Measurements from ENCODE around the genes NR6A1, RPL35 and RABEPK.

GRCh38 chr9:124652407-124653091, 118.6 kb downstream of the NR6A1 start:
- PRO-cap, 8 experiments: no peak in any of the 8 experiments

- PRO-cap, 8 experiments: no peak in any of the 8 experiments
Measured at GRCh38 chr9:124725083-124725612, 46.0 kb downstream of the NR6A1 start.

- PRO-cap, 8 experiments: peak in 7 of 8 experiments; most common plus-strand start chr9:124770800 (in 1); most common minus-strand start chr9:124771311 (in 7)
Measured at GRCh38 chr9:124770427-124771498, at the start of gene NR6A1. Gene NR6A1, minus strand, starts transcription at chr9:124771311.

GRCh38 chr9:124771499-124771978, 428 bp upstream of the NR6A1 start:
- PRO-cap, 8 experiments: peak in 1 of 8 experiments; most common minus-strand start chr9:124771603 (in 1)

DNA sequence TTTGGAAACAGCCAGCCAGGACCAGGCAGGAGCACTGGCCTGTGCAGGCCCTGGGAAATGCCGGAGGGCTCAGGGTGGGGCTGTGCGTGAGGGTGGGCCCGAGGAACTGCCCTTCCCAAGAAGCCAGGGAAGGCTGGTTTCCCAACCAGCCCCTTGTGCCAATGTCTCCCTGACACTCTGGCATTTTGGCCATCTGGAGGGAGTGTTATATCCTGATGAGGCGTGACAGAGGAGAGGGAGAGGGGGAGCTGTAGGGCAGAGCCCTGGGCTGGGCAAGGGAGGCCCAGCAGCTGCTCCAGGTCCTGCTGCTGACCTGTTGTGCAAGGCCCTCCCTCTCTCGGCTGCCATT, 16.1 kb downstream of the OLFML2A start:
- PRO-cap, 8 experiments: no peak in any of the 8 experiments

DNA sequence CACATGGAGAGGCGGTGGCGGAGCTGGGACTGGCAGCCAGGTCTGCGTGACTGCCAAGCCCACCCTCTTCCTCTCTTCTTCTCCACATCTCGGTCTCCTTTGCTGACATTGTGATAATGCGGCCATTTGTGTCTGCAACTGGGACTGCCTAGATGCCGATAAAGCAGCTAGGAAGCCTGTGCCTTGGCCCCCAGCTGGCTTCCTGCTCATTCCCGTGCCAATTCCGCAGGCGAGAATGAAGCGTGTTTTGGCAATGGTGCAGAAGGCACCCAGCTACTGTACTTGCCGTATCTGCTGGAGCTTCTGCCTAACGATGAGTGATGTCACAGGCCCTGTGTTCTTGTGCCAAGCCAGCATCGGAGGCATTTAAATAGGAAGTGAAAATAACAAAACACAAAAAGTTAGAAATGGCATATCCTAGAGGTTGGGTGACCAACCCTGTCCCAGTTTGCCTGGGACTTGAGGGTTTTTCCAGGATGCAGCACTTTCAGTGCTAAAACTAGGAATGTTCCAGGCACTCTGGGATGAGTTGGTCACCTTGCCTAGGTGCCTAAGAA, 23.6 kb downstream of the OLFML2A start:
- PRO-cap, 8 experiments: peak in 1 of 8 experiments; most common plus-strand start position 401 of the sequence (in 1); most common minus-strand start position 237 of the sequence (in 1)

DNA sequence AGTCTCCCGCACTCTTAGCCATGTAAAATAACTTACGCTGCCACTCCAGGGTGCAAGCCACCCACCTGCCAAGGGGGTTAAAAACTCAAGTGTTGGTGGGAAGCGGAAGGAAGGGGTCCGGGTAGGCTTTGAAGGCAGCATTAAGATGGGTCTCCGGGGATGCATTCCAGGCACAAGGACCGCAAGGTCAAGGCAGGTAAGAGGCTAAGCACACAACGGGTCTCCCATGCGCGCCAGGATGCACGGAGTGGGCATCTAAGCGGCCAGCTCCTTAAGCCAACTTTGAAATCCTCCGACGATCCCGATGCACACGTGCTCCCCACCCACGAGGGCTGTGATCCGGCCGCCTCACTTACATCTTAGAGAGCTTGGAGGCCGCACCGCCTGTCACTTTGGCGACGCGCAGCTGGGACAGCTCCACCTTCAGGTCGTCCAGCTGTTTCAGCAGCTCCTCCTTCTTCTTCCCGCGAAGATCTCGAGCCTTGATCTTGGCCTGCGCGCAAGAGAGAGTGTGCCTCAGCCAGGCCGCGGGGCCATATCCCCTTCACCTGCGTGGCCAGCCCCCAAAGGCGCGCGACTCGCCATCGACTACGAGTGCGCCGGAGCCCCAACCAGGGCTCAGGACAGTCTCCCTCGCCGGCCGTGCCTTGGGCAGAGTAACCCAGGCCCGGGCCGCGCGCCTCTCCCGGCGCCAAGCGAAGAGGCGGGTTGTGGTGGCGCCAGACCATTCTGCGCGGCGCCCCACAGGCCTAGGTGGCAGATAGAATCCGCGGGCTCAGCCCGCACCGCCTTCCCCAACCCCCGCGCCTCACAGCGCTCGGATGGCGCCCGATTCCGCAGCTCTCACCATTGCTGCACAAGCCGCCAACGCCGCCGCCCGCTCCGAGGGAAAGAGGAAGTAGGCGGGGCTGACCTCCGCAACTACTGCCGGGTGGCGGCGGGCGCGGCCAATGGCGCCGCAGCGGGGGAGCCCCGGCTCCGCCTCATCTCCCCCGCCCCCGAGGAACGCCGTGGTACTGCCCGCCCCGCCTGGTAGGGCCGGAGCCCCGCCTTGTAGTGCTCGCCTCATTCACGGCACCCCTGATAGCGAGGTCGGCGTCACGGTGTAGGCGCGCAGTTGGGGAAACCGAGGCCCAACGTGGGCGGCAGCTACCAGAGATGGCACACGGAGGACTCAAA, at the start of gene RPL35:
TSS of gene RPL35 (minus strand) at position 895 of the 1,179 bp plus-strand sequence.
- PRO-cap, 8 experiments: peak in 8 of 8 experiments; most common plus-strand start position 1,068 of the sequence (in 5); most common minus-strand start position 895 of the sequence (in 8)

GRCh38 chr9:124876657-124877317, 14.9 kb downstream of the ARPC5L start:
- PRO-cap, 8 experiments: no peak in any of the 8 experiments

GRCh38 chr9:125200085-125200683, at the start of gene RABEPK:
Gene RABEPK, plus strand, starts transcription at chr9:125200542.
- PRO-cap, 8 experiments: peak in 8 of 8 experiments; most common plus-strand start chr9:125200585 (in 8); most common minus-strand start chr9:125200439 (in 7)

GRCh38 chr9:125437231-125437468, 175.5 kb downstream of the GAPVD1 start:
- PRO-cap, 8 experiments: peak in 2 of 8 experiments; most common minus-strand start chr9:125437310 (in 2)

GRCh38 chr9:125484030-125485273, 222.6 kb downstream of the MAPKAP1 start:
- PRO-cap, 8 experiments: no peak in any of the 8 experiments

- PRO-cap, 8 experiments: peak in 8 of 8 experiments; most common minus-strand start chr9:125746504 (in 6)
Measured at GRCh38 chr9:125746433-125746591, 861 bp upstream of the PBX3 start.

- PRO-cap, 8 experiments: peak in 8 of 8 experiments; most common plus-strand start chr9:125746694 (in 6)
Measured at GRCh38 chr9:125746592-125746781, 686 bp upstream of the PBX3 start.

GRCh38 chr9:125804365-125805721, 57.7 kb downstream of the PBX3 start:
- PRO-cap, 8 experiments: no peak in any of the 8 experiments

DNA sequence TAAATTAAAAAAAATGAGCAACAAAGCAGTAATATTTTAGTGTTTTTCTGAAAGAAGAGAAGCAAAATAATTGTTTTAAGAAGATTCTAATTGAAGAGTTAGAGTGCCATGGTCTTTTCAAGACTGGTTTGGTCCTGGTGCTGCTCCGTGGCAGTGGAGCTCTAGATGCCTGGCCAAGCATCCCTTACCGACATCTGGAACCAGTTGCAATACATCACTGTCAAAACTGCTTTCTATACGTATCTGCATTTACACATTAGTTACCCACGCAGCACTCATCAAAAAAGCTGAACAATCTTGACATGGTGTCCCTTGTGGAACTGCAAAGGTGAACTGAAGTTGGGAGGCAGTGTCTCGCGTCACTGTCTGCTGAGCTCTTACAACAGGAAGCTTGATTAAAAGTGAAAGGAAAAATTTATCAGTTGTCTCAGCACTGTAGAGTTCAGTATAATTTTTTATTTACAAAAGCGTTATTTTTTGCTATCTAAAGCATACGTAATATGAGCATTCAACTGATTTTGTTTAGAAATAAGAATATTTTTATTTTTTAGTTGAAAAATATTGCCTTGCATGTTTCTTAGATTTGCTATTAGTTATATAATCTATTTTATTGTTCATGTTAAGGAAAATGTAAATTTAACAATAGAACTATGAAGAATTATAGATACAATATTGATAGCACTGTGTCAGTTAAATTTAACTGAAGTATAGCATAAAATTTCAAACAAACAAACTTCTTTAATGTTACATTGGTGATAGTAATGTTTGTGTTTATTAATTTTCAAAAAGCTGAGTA, 82.7 kb downstream of the PBX3 start:
- PRO-cap, 8 experiments: peak in 7 of 8 experiments; most common plus-strand start position 362 of the sequence (in 2); most common minus-strand start position 196 of the sequence (in 6)

- PRO-cap, 8 experiments: no peak in any of the 8 experiments
Measured at GRCh38 chr9:125843221-125844219, 96.3 kb downstream of the PBX3 start.

GRCh38 chr9:125929519-125929971, 182.4 kb downstream of the PBX3 start:
- PRO-cap, 8 experiments: no peak in any of the 8 experiments

DNA sequence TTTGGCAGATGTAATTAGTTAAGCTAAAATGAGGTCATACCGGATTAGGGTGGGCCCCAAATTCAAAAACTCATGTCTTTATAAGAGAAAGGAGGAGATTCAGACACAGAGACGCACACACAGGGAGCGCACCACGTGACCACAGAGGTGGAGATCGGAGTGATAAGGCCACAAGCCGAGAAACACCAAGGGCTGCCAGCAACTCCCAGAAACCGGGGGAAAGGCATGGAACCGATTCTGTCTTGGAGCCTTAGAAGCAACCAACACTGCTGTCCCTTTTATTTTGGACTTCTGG, 31.8 kb upstream of the LMX1B start:
- PRO-cap, 8 experiments: no peak in any of the 8 experiments

GRCh38 chr9:126615276-126615830, 1.6 kb downstream of the LMX1B start:
- PRO-cap, 8 experiments: no peak in any of the 8 experiments

DNA sequence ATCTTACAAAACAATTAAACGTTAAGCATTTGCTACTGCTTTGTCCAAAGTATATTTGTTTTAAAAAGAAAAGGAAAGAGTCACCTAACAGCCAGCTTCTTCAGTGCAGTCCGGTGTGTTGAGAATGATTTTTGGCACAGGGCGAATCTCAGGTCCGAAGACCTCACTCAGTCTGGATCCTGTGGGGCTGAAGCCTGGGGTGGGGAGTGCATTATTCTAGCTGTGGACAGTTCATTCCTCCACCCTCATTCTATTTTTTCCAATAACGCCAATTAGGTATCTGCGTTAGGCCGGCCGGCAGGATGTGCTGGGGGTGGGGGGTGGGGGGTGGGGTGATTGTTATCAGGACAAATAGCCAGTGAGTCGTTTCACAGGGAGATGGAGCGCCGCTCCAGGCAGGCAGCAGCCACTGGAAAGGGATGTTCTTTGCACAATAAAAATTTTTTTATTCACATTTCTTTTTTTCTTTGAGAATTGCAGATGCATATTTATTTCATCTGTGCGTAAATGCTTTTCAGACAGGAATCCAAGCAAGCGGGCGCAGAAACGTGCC, 3.9 kb downstream of the LMX1B start:
- PRO-cap, 8 experiments: no peak in any of the 8 experiments

Measured in peripheral blood mononuclear cell (primary cell).